Measurements from ENCODE around the genes CDH26, TAF4, MTG2 and ADRM1.

DNA sequence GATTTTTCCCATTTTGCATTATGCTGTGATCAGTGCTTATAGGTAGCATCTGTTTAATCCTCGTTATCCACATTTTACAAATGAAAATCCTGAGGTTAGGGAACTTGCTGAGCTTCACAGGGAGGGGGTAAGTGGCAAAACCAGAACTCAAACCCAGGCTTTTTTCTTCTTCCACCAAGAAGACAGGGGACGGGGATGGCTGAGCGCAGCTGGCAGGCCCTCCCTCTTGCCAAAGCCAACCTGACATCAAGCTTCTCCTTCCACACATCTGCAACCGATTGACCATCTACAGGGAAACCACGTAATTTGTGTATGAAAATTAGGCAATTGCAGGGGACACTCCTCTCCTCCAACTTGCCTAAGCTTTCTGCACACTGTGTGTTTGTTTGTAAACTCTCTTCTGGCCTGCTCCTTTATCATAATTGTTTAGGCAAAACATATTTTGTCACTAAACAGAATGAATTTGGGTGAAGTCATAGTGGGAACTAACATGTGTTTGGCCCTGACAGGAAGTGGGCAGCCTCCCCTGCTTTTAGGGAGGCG lies 18.8 kb downstream of the ZNF831 start:
- RAMPAGE, long total RNA = no peak
- RRBS, 2 experiments = no CpG with 5 or more reads among the region's 6 CpGs
CAGE:
- cytosol, long polyA minus RNA = no peak
- cytosol, long polyA plus RNA = no peak
- long polyA plus RNA = no peak
- nucleolus, long total RNA = no peak
- nucleus, long polyA plus RNA = no peak
- nucleus, long total RNA = no peak

DNA sequence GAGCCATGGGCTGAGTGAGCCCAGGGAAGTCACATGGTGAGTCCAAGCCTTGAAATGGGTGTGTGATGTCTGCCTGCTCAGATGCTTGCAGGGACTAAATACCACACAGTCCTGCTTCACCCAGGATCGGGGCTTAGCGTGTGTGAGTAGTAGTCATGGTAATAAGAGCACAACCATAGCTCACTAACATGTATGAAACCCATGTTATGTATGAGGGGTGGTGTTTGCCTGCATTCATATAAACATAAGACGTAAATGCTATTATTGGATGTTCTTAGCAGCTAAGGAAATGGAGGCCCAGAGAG lies 112.6 kb downstream of the SYCP2 start:
- RAMPAGE, long total RNA = no peak
- RRBS, 2 experiments = no CpG with 5 or more reads among the region's 3 CpGs
CAGE:
- cytosol, long polyA minus RNA = no peak
- cytosol, long polyA plus RNA = no peak
- long polyA plus RNA = no peak
- nucleolus, long total RNA = no peak
- nucleus, long polyA plus RNA = no peak
- nucleus, long total RNA = no peak

DNA sequence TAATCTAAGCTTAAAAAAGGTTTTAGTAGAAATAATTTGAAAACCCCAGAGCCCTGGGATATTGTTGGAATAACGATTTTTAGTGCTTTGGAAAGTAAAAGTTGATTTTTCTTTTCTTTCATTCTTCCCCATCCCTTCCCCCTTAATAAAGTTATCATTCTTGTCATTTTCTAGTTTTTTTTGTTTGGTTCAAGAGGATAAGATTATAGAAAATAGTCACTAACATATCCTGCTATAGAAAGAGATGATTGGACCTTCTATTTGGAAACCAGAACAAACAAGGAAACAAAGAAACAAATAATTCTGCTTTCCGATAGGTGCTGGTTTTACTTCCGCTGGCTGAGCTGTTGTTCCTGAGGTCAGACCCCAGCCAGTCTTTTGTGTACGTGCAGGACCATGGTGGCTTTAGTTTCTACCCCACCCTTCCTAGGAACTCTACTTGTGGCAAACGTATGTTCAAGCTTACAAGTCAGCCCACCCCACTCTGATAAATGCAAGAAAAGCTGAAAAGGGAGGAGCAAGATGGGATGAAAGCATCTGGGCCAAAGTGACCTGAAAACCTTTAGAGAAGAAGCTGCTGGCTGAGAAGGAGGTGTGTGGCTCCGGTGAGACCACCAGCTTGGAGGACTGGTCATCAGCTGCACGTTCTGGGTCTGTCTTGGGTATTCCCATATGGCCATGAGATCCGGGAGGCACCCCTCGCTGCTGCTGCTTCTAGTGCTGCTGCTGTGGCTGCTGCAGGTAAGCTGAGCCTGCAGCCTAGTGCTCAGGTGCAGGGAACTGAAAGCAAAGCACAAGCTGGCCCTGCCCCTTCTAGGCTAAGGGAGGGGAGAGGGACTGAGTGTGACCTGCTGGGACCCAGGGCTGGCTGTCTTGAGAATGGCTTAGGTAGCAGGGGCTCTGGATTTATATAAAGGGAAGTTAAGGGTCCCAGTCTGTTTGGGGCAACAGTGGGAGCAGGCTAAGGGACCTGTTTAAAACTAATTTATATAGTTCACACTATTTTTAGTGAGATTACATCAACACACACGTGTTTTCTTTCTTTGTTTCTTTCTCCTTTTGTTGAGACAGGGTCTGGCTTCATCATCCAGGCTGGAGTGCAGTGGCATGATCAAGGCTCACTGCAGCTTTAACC lies at the start of gene CDH26:
CDH26 (plus strand) TSS at position 369 of the 1,135 bp plus-strand sequence.
- RAMPAGE, long total RNA = no peak
- RRBS, 2 experiments = 37 to 66% methylated on average over 2 of the region's 10 CpGs
CAGE:
- cytosol, long polyA minus RNA = no peak
- cytosol, long polyA plus RNA = no peak
- long polyA plus RNA = no peak
- nucleolus, long total RNA = no peak
- nucleus, long polyA plus RNA = no peak
- nucleus, long total RNA = no peak

GRCh38 chr20:60138035-60138794 lies 180.0 kb downstream of the CDH26 start:
- RAMPAGE, long total RNA = no peak
- RRBS, 2 experiments = no CpG with 5 or more reads among the region's 28 CpGs
CAGE:
- cytosol, long polyA minus RNA = no peak
- cytosol, long polyA plus RNA = no peak
- long polyA plus RNA = no peak
- nucleolus, long total RNA = no peak
- nucleus, long polyA plus RNA = no peak
- nucleus, long total RNA = no peak

GRCh38 chr20:61253613-61254625 lies 1.9 kb downstream of the CDH4 start:
- RAMPAGE, long total RNA = no peak
- RRBS, 2 experiments = 10 to 65% methylated on average over 18 to 22 of the region's 68 CpGs
CAGE:
- cytosol, long polyA minus RNA = no peak
- cytosol, long polyA plus RNA = no peak
- long polyA plus RNA = no peak
- nucleolus, long total RNA = no peak
- nucleus, long polyA plus RNA = no peak
- nucleus, long total RNA = no peak

DNA sequence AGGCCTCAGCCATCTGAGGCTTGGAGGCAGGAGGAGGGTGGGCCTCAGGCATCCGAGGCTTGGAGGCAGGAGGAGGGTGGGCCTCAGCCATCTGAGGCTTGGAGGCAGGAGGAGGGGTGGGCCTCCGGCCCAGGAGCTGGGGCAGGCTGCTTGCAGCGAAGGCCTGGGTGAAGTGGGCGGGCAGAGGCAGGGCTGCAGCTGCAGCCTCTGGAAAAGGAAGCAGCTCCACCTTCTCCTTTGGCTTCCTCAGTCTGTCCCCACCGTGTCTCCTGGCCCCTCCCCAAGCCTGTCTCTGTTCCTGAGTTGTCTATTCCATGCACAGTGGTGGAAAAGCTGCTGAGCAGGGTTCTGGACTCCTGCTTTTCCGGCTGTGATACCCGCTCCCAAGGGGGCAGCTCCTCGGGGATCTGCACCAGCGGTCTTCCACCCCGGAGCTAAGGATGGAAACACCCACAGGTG lies 406.0 kb downstream of the TAF4 start:
- RAMPAGE, long total RNA = no peak
- RRBS, 2 experiments = 38 to 47% methylated on average over 5 of the region's 10 CpGs
CAGE:
- cytosol, long polyA minus RNA = no peak
- cytosol, long polyA plus RNA = no peak
- long polyA plus RNA = no peak
- nucleolus, long total RNA = no peak
- nucleus, long polyA plus RNA = no peak
- nucleus, long total RNA = no peak

DNA sequence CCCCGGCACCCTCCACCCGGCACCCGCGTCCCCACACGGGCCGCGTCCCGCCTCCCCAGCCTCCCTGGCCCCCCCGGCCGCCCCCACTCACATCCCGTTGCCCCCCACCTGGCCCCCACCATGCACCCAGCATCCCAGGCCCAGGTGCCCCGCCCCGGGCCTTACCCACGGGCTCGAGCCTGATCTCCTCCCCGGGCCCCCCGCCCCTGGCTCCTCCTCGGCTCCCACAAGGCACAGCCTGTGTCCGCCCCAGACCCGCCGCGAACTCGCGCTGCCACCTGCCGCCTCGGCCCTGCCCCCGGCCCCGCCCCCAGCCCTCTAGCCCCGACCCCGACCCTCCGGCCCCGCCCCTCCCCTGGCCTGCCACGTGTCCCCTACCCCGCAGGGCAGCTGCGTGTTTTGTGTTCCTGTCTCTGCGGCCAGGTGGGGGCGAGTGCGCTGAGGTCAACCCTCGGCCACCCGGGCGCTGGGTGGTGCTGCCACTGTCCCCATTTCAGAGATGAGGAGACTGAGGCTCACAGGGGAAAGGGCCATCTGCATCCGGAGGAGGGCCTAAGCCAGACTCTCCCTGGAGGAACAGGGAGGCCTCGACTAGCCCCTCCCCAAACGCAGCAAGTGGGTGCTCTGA lies 100.0 kb downstream of the TAF4 start:
- RAMPAGE, long total RNA = no peak
- RRBS, 2 experiments = 24 to 45% methylated on average over 21 to 29 of the region's 44 CpGs
CAGE:
- cytosol, long polyA minus RNA = no peak
- cytosol, long polyA plus RNA = no peak
- long polyA plus RNA = no peak
- nucleolus, long total RNA = no peak
- nucleus, long polyA plus RNA = no peak
- nucleus, long total RNA = no peak

- RAMPAGE, long total RNA = no peak
- RRBS, 2 experiments = no CpG with 5 or more reads among the region's 7 CpGs
CAGE:
- cytosol, long polyA minus RNA = no peak
- cytosol, long polyA plus RNA = no peak
- long polyA plus RNA = no peak
- nucleolus, long total RNA = no peak
- nucleus, long polyA plus RNA = no peak
- nucleus, long total RNA = no peak
Measured at GRCh38 chr20:62010976-62011302, 54.7 kb downstream of the TAF4 start.

GRCh38 chr20:62023955-62024330 lies 41.7 kb downstream of the TAF4 start:
- RAMPAGE, long total RNA = no peak
- RRBS, 2 experiments = no CpG with 5 or more reads among the region's 9 CpGs
CAGE:
- cytosol, long polyA minus RNA = no peak
- cytosol, long polyA plus RNA = no peak
- long polyA plus RNA = no peak
- nucleolus, long total RNA = no peak
- nucleus, long polyA plus RNA = no peak
- nucleus, long total RNA = no peak

DNA sequence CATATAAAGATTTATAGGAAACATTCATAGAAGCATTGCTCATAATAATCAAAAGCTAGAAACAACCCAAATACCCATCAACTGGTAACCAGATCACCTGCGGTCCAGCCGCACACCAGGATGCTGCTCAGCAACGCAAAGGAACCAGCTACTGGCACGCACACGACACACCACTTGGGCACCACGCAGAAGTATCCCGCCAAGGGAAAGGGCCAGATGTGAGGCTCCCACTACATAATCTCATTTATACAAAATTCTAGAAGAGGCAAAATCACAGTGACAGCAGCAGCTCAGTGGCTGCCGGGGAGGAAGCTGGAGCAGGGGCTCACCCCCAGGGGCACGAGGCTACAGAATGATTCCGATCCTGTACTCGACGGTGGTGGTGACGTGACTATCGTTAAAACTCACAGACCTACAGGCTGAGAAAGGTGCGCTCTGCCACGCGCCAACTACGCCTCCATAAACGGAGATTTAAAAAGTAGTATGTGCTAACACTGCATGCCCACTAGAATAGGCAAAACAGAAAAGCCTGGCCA lies 25.5 kb downstream of the TAF4 start:
- RAMPAGE, long total RNA = no peak
- RRBS, 2 experiments = no CpG with 5 or more reads among the region's 19 CpGs
CAGE:
- cytosol, long polyA minus RNA = no peak
- cytosol, long polyA plus RNA = no peak
- long polyA plus RNA = no peak
- nucleolus, long total RNA = no peak
- nucleus, long polyA plus RNA = no peak
- nucleus, long total RNA = no peak

- RAMPAGE, long total RNA = no peak
- RRBS, 2 experiments = 1 to 2% methylated on average over 9 to 12 of the region's 89 CpGs
CAGE:
- cytosol, long polyA minus RNA = no peak
- cytosol, long polyA plus RNA = start-site peak on the minus strand at chr20:62065819-62065913, 47 and 33 reads in 2 replicates
- long polyA plus RNA = start-site peak on the minus strand at chr20:62065231-62065886, 23 and 14 reads in 2 replicates
- nucleolus, long total RNA = no peak
- nucleus, long polyA plus RNA = start-site peak on the minus strand at chr20:62065819-62065886, 46 and 65 reads in 2 replicates
- nucleus, long total RNA = no peak
Measured at GRCh38 chr20:62065478-62065994, at the start of gene TAF4. TAF4 (minus strand) TSS chr20:62065881.

DNA sequence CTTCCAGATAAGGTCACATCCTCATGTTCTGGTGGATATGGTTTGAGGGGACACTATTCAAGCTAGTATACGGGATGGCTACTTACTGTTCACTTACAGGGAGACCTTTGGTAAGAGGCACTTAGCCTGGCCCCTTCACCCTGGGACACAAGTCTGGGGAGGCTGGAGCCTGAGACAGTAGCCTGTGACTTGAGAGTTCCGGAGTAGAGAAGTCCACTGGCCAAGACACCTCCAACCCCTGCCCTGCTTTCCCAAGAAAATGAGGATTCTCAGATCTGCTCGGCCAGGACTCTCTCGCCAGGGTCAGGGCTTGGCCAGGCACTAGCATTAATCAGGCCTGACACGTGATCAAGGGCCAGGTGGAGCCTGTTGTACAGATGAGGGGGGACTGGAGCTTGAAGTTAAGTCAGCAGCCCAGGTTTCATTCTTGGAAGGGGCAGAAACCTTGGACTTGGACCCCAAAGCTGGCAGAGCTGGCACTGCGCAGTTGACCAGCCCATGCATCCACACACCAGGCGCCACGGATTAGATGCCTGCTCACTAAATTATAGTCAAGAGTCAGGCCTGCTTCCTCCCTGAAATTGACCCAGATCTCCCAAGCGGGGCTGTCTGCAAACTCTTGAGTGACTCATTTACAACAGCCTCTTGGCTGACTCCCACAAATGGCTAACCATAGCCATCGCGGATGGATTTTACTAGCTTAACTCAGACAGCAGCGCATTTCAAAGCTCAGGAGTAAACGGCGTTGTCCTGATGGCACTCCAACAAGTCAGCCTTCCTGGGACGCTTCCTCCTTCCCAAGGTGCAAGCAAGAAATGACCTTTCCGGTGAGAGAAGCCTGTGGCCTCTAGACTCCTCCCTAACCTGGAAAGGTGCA lies 4.0 kb upstream of the TAF4 start:
- RAMPAGE, long total RNA = no peak
- RRBS, 2 experiments = no CpG with 5 or more reads among the region's 16 CpGs
CAGE:
- cytosol, long polyA minus RNA = no peak
- cytosol, long polyA plus RNA = no peak
- long polyA plus RNA = no peak
- nucleolus, long total RNA = no peak
- nucleus, long polyA plus RNA = no peak
- nucleus, long total RNA = no peak

- RAMPAGE, long total RNA = no peak
- RRBS, 2 experiments = 1 to 2% methylated on average over 21 of the region's 25 CpGs
CAGE:
- cytosol, long polyA minus RNA = no peak
- cytosol, long polyA plus RNA = no peak
- long polyA plus RNA = no peak
- nucleolus, long total RNA = no peak
- nucleus, long polyA plus RNA = no peak
- nucleus, long total RNA = no peak
Measured at GRCh38 chr20:62143998-62144144, 302 bp downstream of the SS18L1 start.

DNA sequence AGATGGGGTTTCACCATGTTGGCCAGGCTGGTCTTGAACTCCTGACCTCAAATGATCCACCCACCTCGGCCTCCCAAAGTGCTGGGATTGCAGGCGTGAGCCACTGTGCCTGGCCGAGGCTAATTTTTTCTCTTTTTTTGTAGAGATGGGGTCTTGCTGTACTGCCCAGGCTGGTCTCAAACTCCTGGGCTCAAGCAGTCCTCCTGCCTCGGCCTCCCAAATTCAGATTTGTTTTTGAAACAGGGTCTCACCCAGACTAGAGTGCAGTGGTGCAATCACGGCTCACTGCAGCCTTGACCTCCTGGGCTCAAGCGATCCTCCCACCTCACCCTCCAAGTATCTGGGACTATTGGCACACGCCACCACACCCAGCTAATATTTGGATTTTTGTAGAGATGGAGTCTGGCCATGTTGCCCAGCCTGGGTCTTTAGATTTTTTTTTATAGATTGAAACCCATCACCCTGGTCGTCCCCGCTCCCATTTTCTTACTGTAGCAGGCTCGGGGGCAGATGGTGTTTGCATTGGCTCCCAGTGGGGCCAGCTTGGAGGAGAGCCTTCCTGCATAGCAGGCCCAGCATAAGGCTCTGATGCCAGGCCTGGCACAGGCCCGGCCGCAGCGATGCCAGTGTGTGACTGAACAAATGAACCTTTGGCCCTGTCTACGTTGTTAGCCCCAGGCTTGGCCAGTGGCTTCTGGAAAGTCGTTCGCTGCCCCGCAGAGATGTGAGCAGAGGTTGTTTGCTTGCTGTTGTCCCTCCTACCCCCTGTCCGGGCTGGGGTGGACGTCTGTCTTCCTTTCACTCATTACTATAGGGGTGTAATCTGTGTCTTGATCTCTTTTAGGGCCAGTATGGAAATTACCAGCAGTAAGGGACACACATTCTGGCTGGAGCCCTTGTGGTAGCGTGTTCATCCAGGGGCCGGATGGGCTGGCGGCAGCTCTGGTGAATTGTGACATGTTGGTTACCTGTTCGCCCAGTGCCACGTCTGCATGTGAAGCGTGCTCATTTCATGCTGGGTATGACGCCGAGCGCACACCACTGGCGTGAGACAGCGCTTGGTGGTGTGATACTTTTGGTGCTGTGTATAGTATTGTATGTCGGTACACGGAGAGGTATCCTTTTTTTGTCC lies 4.1 kb upstream of the MTG2 start:
- RAMPAGE, long total RNA = no peak
- RRBS, 2 experiments = no CpG with 5 or more reads among the region's 32 CpGs
CAGE:
- cytosol, long polyA minus RNA = no peak
- cytosol, long polyA plus RNA = no peak
- long polyA plus RNA = no peak
- nucleolus, long total RNA = no peak
- nucleus, long polyA plus RNA = no peak
- nucleus, long total RNA = no peak

DNA sequence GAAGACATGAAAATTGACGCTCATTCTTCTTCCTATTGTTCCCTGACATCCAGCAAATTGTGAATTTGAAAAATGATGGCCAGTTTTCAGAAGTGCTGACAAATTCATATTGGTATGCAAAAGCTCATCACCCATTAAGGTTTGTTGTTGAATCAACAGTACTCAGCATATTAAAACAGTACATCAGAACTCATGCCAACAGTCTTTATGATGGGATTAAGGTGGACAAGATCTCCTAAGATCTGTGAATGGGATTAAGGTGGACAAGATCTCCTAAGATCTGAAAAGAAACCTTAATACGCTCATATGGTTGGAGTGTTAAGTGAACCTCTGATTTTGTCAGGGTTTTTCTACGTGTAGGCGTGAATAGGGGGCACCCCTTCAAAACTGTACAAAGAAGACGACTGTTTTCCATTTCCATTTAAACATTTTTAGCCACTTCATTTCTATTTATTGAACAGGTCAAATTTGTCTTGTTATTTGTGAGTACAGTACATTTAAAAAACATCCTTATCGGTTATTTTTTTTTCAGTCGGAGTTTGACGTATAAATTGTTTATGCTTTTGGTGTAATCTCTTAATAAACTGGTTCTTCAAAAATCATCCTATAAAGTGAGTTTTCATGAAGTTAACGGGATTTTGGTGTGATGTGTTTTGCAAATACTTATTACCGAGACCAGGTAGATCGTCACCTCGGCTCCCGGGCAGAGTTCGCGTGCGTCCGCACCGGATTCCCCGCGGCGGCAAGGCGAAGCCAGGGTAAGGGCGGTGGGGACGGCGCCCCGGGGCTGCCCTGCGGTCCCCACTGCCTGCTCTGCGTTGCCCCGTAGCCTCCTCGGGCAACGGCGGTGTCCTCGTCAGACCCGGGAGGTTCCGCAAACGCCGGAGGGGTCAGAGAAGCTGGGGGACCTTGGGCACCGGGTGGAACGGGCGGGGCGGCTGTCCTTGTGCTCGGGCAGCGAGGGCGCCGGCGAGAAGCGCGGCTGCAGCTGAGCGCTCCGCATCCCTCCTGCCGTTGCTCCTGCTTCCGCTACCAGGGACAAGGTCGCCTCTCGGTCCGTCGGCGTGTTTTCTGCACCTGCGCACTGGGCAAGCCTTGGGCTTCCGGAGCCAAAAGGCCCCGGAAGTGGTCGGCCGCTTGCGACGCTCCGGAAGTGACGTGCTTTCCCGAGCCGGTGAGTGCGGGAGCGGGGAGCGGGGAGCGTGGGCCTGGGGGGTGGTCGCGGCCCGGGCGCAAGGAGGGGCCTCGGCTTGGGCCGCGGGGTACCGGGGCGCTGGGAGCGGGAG lies at the start of gene MTG2:
MTG2 (plus strand) TSS at position 1,145 of the 1,286 bp plus-strand sequence.
- RAMPAGE, long total RNA = start-site peak on the minus strand centred at position 1,048 of the sequence, 64 bp wide, 13 and 13 reads in 2 replicates; start-site peak on the plus strand centred at position 1,153 of the sequence, 17 bp wide, 185 and 182 reads in 2 replicates
- RRBS, 2 experiments = 1 to 2% methylated on average over 37 to 39 of the region's 82 CpGs
CAGE:
- cytosol, long polyA minus RNA = start-site peak on the plus strand centred at position 1,156 of the sequence, 17 bp wide, 45 reads
- cytosol, long polyA plus RNA = start-site peak on the plus strand centred at position 1,152 of the sequence, 20 bp wide, 186 and 220 reads in 2 replicates
- long polyA plus RNA = start-site peak on the plus strand centred at position 1,157 of the sequence, 9 bp wide, 106 and 127 reads in 2 replicates
- nucleolus, long total RNA = start-site peak on the plus strand centred at position 418 of the sequence, 95 bp wide, 12 reads; start-site peak on the plus strand centred at position 555 of the sequence, 41 bp wide, 41 reads
- nucleus, long polyA plus RNA = start-site peak on the plus strand centred at position 1,157 of the sequence, 35 bp wide, 148 and 209 reads in 2 replicates
- nucleus, long total RNA = no peak

DNA sequence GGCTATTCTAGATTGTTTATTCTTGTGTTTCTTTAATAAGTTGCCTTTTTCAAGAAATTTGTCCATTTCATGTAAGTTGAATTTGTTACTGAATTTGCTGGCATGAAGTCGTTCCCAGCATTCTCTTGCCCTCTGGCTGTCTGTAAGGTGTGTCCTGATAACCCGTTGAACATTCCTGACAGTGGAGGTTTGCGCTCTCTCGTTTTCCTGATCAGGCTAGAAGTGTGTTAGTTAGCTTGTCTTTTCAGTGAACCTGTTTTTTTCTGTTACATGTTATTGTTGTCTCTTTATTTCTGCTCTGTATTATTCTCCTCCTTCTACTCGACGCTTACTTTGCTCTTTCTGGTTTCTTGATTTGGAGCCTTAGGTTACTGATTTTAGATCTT lies 4.7 kb downstream of the MTG2 start:
- RAMPAGE, long total RNA = no peak
- RRBS, 2 experiments = no CpG with 5 or more reads among the region's 6 CpGs
CAGE:
- cytosol, long polyA minus RNA = no peak
- cytosol, long polyA plus RNA = no peak
- long polyA plus RNA = no peak
- nucleolus, long total RNA = no peak
- nucleus, long polyA plus RNA = no peak
- nucleus, long total RNA = no peak

- RAMPAGE, long total RNA = no peak
- RRBS, 2 experiments = no CpG with 5 or more reads among the region's 7 CpGs
CAGE:
- cytosol, long polyA minus RNA = no peak
- cytosol, long polyA plus RNA = no peak
- long polyA plus RNA = no peak
- nucleolus, long total RNA = no peak
- nucleus, long polyA plus RNA = no peak
- nucleus, long total RNA = no peak
Measured at GRCh38 chr20:62241677-62242114, 3.4 kb downstream of the OSBPL2 start.

GRCh38 chr20:62246791-62247333 lies 8.5 kb downstream of the OSBPL2 start:
- RAMPAGE, long total RNA = no peak
- RRBS, 2 experiments = 89% methylated on average over 2 of the region's 14 CpGs; no CpG with 5 or more reads in 1 of the 2 experiments
CAGE:
- cytosol, long polyA minus RNA = no peak
- cytosol, long polyA plus RNA = no peak
- long polyA plus RNA = no peak
- nucleolus, long total RNA = no peak
- nucleus, long polyA plus RNA = no peak
- nucleus, long total RNA = no peak

DNA sequence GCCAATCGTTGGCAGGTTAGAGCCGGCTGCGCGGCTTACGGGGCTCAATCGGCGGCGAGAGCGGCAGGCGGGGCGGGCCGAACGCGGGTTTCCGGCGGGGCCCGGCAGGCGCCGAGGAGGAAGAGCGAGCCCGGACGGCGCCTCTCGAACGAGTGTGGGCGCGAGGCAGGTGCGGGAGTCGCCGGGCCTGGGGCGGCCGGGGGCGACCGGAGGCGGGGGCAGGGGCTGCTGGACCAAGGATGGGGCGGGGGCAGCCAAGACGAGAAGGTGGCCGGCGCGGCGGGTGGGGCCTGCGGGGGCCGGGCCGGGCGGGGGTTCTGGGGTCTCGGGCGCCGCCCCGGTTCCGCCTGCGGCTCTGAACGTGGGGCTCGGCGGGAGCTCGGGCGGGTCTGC lies at the start of gene ADRM1:
ADRM1 (plus strand) TSS at position 117 of the 393 bp plus-strand sequence.
- RAMPAGE, long total RNA = start-site peak on the plus strand centred at position 119 of the sequence, 58 bp wide, 2,053 and 2,178 reads in 2 replicates
- RRBS, 2 experiments = under 1 to 2% methylated on average over 38 of the region's 56 CpGs
CAGE:
- cytosol, long polyA minus RNA = start-site peak on the plus strand centred at position 126 of the sequence, 47 bp wide, 113 reads
- cytosol, long polyA plus RNA = start-site peak on the plus strand centred at position 115 of the sequence, 73 bp wide, 3,471 and 4,621 reads in 2 replicates
- long polyA plus RNA = start-site peak on the plus strand centred at position 117 of the sequence, 77 bp wide, 1,238 and 2,960 reads in 2 replicates
- nucleolus, long total RNA = start-site peak on the plus strand centred at position 117 of the sequence, 21 bp wide, 188 reads
- nucleus, long polyA plus RNA = start-site peak on the plus strand centred at position 113 of the sequence, 69 bp wide, 1,942 and 2,673 reads in 2 replicates
- nucleus, long total RNA = no peak

DNA sequence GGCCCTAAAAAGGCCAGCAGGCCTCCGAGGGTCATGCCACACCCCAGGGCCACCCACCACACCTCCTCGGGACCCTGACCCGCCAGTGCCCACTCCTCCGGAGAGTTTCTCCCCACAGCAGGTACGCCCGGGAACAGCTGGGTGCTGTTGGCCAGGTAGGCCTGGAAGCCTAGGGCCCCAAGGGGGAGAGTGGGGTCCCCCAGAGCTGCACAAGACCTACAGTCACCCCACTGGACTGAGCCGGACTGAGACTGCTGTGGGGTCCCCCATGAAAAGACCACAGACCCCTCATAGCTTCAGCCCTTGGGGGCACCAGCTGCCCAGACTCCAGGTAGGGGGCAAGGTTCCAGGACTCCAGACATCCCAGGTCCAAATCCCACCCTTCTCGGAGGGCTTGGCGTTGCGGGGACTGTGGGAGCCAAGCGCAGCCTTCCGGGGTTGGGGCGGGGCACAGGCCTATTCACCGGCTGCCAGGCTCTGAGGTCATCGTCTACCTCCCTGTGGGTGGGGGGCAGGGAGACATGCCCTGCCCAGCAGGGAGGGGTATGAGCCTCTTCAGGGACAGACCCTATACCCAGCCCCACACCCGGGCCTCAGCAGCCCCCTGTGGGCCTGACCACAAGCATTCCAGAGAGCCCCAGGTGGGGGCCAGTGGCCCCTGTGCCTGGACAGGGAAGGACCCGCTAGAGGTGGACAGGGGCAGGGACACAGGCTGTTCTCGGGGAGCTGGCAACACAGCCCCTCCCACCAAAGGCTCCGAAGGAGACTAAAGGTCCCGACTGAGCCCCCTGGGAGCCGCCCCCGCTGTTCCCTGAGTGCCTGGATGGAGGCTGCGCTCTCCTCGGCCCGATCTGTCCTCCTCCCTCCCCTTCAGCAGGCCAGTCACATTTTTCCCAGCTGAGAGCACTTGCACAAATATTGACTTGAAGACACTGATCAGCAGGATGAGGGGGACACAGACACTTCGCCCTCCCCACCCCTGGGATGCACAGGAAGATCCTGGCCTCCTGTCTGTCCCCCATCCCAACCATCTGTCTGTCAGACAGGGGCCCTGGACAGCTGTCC lies 11.6 kb downstream of the LAMA5 start:
- RAMPAGE, long total RNA = no peak
- RRBS, 2 experiments = no CpG with 5 or more reads among the region's 26 CpGs
CAGE:
- cytosol, long polyA minus RNA = no peak
- cytosol, long polyA plus RNA = no peak
- long polyA plus RNA = no peak
- nucleolus, long total RNA = no peak
- nucleus, long polyA plus RNA = no peak
- nucleus, long total RNA = no peak

Data from GM12878 (cell line).